Measurements from ENCODE around the genes OR14A16, OR2AK2 and OR2T33.

DNA sequence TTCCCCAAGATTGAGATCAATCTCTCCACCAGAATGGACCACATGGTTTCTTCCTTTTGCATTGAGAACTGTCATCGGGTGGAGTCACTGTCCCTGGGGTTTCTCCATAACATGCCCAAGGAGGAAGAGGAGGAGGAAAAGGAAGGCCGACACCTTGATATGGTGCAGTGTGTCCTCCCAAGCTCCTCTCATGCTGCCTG, 9.3 kb downstream of the NLRP3 start:
- PRO-cap: no peak
- RAMPAGE, long total RNA: no peak

- PRO-cap: no peak
- RAMPAGE, long total RNA: no peak
Observed at GRCh38 chr1:247432521-247433064, 16.6 kb downstream of the NLRP3 start.

- PRO-cap: no peak
- RAMPAGE, long total RNA: no peak
Observed at GRCh38 chr1:247447945-247448904, 9.7 kb downstream of the OR2B11 start.

DNA sequence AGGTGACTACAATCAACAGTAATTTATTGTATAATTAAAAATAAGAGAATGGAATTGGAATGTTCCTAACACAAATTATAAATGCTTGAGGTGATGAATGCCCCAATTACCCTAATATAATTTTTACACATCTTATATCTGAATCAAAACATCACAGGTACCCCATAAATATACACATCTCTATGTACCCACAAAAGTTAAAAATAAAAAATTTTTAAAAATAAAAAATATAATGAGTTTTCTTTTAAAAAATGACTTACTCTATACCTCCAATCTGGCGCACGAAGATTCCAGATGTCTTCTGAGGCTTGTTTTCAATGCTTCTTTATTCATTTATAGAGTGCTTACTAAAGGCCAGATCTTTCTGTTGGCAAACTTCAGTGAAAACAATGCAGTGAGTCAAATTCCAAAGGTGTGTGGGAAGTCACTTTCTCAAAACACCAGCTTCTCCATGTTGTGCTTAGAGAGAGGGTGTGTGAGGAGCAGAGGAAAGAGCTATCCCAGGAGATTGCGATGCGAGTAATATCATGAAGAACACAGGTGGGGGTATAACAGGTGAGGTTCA, 5.0 kb downstream of the OR14A16 start:
- PRO-cap: no peak
- RAMPAGE, long total RNA: no peak

DNA sequence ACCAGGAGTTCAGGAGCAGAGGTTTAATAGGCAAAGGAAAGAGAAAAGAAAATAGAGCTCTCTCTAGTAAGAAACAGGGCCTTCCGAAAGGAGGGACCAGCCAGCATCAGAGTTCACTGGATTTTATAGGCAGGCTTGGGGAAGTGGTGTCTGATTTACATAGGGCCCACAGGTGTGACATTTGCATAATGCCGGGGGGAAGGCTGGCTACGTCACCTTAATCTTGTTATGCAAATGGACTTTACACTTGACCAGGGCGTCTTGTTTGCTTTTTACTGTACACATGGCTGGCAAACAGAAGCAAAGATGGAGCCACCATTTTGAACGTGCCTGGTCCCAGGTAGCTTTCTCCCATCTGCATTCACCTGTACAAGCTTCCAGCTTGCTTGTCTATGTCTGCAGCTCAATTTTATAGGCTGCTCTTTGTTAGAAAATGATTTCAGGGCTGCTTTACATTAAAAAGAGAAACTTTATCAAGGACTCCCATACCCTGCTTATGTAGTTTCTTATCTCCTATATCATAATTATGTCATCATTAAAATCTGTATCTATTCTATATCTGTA, at the start of gene OR14A16:
Gene OR14A16, minus strand, starts transcription at position 81 of the 564 bp plus-strand sequence.
- PRO-cap: no peak
- RAMPAGE, long total RNA: no peak

GRCh38 chr1:247964821-247965300, at the start of gene OR2AK2:
TSS of gene OR2AK2 (plus strand) at chr1:247965233.
- PRO-cap: no peak
- RAMPAGE, long total RNA: no peak

GRCh38 chr1:248277858-248278270, at the start of gene OR2T33:
TSS of gene OR2T33 (minus strand) at chr1:248277976.
- PRO-cap: no peak
- RAMPAGE, long total RNA: no peak

GRCh38 chr1:248841763-248842444, 3.9 kb downstream of the ZNF672 start:
- PRO-cap: no peak
- RAMPAGE, long total RNA: no peak

- PRO-cap: no peak
- RAMPAGE, long total RNA: no peak
Observed at GRCh38 chr1:248850251-248851425, 8.2 kb downstream of the ZNF692 start.